Renal cortical epithelial cell (primary cell): ENCODE measurements around the gene LGALS3BP.

GRCh38 chr17:78202737-78203028 lies 11.4 kb upstream of the BIRC5 start:
- RRBS = no CpG with 5 or more reads among the region's 5 CpGs

GRCh38 chr17:78267746-78268431 lies 36.5 kb downstream of the TMEM235 start:
- RRBS = no CpG with 5 or more reads among the region's 26 CpGs

GRCh38 chr17:78278195-78278900 lies 46.9 kb downstream of the TMEM235 start:
- RRBS = no CpG with 5 or more reads among the region's 12 CpGs

DNA sequence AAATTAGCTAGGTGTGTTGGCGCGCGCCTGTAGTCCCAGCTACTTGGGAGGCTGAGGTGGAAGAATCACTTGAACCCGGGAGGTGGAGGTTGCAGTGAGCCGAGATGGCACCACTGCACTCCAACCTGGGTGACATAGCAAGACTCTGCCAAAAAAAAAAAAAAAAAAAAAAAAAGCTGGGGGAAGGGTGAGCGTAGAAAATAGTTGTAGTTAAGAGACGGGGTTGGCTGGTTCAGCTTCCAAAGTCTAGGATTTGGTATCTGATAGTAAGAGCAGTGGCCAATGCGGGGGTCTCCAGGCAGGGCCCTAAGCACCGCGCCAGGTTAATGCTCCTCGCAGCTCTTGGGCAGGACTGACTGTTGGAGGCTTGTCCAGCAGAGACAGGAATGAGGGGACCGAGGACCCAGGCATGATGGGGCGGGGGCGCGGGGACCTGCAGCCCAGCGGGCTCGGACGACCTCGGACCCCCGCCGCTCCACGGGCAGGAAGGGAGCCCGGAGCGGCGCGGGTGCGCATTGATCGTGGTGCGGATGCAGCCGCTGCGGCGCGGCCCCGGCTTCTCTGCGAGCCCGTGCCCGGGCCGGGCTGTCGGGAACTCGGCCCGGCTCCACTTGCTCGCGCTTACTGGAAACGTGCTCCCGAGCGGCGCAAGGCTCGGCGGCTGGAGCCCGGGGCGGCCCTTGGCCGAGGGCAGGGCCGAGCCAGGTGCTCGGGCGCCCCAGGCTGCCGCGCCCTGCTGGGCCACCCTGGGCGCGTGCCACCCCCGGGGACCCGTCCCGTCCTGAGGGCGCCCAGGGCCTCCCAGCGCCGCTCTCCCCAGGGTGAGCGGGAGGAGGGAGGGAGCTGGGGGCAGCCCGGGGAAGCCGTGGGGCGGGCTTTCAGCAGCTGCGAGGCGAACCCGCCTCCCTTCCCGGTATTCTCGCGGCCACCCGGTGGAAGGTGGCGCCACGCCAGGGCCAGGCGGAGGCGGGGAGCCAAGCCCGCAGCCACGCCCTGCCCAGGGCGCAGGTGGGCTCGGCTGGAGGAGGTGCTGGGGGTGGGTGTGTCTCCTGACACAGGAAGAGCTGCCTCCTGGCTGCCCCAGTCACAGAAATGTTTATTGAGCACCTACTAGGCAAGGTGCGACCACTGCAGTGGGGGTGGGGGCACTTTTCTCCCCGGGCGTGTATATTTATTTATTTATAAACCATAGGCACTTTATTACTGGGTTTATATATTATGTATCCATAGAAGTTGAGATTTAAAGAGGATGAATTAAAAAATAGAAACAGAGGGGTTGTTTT lies 46.0 kb downstream of the SOCS3 start:
- RRBS = 1% methylated on average over 39 of the region's 87 CpGs

- RRBS = no CpG with 5 or more reads among the region's 20 CpGs
Measured at GRCh38 chr17:78325114-78325766, 34.6 kb downstream of the SOCS3 start.

GRCh38 chr17:78351382-78352158 lies 8.3 kb downstream of the SOCS3 start:
- RRBS = no CpG with 5 or more reads among the region's 20 CpGs

- RRBS = no CpG with 5 or more reads among the region's 21 CpGs
Measured at GRCh38 chr17:78396888-78397566, 18.6 kb downstream of the PGS1 start.

GRCh38 chr17:78415989-78416731 lies 37.7 kb downstream of the PGS1 start:
- RRBS = no CpG with 5 or more reads among the region's 12 CpGs

- RRBS = 81% methylated on average over 4 of the region's 20 CpGs
Measured at GRCh38 chr17:78428673-78429448, 50.4 kb downstream of the PGS1 start.

- RRBS = no CpG with 5 or more reads among the region's 9 CpGs
Measured at GRCh38 chr17:78430985-78431429, 52.6 kb downstream of the PGS1 start.

DNA sequence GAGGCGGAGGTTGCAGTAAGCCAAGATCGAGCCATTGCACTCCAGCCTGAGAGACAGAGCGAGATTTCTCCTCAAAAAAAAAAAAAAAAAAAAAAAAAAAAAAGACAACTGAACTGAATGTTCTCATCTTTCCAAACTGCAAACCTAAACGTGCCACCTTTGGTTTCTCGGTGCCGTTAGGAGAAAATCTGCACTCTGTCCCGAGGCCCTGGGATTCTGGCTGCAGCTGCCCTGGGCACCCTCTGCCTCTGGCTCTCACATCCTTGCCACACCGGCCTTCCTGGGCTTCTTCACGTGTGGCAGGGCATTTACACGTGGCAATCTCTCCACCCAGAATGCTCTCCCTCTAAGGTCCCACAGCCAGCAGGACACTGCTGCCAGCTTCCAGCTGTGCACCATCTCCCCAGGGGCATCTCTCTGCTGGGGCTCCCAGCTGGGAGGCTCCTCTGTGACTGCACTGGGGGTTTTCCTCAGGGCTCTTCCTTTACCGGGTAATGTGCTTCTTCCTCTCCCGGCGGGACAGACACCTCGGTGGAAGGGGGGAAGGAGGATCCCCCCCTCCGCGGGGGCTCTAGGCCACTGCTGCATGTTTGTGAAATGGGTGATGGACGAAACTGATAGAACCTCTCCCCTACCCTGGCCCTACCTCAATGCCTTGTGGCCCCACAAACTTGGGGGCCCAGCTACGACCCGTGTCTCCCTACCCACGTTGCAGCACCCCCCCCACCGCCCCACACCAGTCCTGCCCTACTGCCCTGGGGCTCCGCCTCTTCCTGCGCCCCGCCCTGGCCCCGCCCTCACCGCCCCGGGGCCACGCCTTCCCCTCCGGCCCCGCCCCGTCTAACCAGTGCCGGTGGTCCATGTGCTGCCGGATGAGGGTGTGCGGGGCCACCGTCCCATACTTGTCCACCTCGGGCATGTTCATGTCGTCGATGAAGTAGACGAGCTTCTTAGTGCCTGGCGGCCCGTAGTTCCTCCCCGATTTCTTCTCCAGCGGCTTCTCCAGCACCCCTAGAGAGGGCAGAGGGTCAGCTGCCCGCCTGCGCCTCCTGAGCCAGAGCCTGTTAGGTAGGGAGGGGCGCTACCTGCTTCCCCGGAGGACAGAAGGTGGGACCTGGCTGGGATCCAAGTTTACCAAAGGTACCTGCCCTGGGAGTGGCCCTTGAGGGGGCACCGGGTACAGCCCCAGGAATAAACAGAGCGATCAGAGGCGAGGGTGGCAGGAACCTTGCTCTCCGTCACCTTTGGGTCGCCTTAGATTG lies 92.7 kb downstream of the DNAH17 start:
- RRBS = 39% methylated on average over 4 of the region's 52 CpGs

DNA sequence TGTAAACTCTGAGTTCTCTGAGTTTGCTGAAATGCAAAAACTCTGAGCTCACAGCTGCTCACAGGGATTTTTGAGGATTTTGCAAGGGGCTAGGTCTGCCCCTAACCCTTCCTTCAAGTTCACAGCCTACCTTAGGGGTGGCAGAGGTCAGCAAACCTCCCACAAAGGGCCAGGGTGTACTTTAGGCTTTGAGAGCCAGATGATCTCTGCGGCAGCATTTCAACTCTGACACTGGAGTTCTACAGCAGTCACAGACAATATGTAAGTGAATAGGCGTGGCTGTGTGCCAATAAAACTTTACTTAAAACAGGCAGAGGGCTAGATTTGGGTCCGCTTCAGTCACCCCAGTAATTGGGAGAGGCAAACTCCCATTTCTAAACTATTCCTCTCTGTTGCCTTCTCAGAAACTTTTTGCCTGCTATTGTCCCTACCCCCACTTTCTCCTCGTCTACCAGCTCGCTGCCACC lies 19.6 kb upstream of the DNAH17 start:
- RRBS = no CpG with 5 or more reads among the region's 5 CpGs

DNA sequence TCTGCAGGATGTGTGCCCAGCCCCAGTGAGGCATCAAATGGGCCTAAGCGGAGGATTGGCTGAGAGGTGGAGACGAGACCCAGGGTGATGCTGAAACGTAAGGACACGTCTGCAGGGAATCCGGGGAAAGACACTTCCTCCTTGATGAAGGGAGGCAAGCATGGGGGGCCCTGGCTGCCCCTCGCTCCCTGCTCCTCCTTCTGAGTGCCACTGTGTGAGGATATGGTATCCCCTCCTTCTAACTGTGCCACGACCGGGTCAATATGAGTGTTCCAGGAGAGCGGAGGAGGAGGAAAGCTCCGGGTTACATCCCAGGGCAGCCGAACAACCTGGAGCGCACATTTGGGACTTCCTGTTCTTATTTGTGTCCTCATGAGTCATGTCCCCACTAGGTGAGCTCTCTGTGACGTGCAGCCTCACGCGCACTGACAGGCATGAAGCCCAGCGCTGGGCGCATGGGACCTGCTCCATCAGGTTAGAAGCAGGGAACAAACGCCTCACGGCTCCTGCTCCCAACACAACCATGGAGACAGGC lies 92.8 kb upstream of the DNAH17 start:
- RRBS = 90% methylated on average over 2 of the region's 19 CpGs

DNA sequence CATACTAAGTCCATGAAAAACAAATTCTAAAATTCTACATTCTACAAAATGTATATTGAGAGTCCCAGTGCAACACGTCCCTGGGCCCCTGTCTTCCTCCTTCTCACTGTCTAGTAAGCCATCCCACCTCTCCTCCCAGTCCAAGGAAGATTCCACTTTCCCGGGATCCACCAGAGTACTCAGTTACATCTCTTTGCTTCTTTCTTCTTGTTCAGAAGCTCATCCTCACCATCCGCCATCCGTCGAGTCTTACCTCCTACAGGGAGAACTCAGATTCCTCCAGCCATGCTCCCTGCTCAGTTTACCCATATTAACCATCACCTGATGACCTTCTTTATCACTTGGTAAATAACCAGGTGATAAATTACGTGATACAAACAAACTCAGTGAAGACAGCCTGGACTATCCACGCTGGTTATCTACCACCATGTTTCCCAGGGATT lies 57.1 kb downstream of the CYTH1 start:
- RRBS = no CpG with 5 or more reads among the region's 7 CpGs

- RRBS = 33% methylated on average over 1 of the region's 12 CpGs
Measured at GRCh38 chr17:78735190-78735867, 46.7 kb downstream of the CYTH1 start.

DNA sequence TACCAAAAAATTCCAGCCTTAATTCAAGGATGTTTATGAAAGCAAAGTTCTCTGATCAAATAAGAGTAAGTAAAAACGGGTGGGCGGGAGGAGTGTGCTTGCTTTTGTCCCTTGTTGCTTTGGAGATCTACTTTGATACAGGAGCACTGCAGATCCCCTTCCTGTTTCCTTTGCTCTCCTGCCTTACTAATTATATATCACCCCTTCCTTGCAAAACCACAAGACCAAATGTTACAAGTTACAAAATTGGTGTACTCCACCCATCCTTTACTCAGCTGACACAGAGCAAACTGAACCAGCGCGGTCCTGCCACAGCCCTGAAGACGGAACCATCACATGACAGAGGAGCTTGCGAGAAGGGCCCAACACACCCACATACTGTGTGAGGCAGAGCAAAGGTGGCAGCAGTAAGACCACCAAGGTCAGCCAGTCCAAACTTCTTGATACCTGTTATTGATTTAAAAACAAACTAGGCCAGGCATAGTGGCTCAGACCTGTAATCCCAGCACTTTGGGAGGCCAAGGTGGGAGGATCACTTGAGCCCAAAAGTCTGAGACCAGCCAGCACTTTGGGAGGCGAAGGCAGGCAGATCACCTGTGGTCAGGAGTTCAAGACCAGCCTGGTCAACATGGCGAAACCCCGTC lies 33.3 kb downstream of the CYTH1 start:
- RRBS = no CpG with 5 or more reads among the region's 9 CpGs

- RRBS = no CpG with 5 or more reads among the region's 4 CpGs
Measured at GRCh38 chr17:78787770-78788208, 5.7 kb upstream of the CYTH1 start.

GRCh38 chr17:78825394-78825777 lies 15.2 kb downstream of the USP36 start:
- RRBS = no CpG with 5 or more reads among the region's 7 CpGs

DNA sequence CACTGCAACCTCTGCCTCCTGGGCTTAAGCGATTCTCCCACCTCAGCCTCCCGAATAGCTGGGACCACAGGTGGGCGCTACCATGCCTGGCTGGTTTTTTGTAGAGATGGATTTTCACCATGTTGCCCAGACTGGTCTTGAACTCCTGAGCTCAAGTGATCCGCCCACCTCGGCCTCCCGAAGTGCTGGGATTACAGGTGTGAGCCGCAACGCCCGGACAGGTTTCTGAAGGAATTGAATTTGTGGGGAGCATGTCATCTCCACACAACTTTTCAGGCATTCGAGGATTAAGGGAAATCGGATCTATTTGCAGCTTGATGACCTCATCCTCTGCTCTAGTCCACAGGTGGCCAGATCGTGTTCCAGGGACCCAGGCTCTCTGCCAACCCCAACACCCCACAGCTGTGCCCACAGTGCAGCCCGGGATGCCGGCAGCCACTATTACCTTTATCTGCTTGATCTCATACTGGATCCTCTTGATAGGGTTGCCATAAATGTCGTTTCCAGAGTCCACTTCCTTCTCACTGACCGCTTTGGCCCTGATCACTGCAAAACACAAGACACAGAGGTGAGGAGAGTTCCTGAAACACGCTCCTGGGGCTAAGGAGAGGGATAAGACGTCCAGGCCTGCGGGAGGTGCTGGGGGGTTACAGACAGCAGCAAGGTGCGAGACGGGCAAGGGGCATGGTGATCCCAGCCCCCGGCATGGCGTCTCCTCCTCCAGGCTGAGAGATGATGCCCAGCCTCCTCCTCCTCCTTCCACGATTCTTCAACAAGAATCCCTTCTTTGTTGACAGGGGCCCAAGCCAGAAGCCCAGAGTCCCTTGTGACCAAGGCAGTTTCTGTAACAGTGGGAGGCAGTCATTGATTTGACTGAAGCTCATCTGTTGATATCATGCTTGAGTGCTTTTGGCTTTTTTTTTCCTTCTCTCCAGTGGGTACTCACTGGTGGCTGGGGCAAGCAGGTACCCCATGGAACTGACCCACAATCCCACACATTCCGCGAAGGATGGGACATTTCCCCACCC lies 29.3 kb downstream of the CEP295NL start:
- RRBS = no CpG with 5 or more reads among the region's 26 CpGs

DNA sequence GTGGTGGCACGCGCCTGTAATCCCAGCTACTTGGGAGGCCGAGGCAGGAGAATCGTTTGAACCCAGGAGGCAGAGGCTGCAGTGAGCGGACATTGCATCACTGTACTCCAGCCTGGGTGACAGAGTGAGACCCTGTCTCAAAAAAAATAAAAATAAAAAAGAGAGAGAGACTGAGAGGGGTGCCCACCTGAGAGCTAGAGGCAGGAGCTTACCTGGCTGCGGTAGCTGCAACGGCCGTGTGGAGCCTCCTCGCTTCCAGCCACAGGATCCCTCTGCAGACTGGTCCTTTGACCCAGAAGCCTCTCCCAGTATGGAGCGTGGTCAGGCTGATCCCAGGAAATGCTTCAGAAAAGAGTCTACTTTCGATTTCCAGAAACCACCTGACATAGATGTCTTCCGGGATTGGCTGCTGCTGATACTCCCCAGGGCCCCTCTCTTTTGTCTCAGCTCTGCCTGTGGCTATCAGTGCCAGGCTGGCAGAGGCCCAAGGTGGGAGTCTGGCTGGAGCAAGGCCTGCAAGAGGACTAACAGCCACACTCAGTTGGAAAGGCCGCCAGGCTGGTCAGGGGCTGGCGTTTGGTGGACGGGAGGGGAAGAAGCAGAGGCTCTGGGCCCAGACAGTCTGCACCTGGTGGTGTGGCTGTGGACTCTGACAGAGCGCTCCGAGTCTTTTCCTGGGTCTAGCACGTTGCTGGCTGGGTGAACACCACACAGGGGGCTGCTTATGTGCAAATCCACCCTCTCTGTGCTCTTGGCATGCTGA lies at the start of gene LGALS3BP:
LGALS3BP (minus strand) TSS at position 312 of the 763 bp plus-strand sequence.
- RRBS = no CpG with 5 or more reads among the region's 18 CpGs